ENCODE results near the genes C17orf50, RDM1 and CCL15.

DNA sequence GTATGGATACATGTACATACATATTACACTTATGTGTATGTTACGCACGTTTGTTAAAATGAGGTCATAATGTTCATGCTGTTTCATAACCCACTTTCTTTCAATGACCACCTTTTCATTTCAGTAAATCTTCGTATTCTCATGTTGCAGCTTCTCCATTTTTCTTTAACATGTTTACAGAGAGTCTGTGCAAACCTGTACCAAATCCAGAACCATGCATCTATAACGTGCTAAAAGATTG, 1.2 kb upstream of the SLFN11 start:
- PRO-cap, 3 experiments = no peak in any of the 3 experiments
- RAMPAGE, long total RNA = no peak

DNA sequence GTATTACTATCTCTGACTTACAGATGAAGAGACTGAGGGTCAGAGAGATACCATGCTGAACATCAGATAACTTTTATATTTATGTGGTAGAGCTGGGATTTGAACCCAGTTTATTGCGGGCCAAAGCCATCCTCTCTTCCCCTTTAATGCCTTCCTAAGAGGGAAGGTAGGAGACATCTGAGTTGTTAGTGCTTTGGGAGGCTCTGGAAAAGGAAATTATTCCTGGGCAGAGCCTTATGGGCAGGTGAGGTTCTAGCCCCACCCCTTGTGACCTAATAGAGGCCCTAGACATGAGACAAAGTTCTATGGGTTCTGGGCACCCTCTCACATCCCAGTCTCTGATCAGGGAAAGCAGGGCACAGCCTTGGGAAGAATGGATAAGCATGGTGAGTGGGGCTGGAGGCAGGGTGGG, at the start of gene C17orf50:
Gene C17orf50, plus strand, starts transcription at position 319 of the 412 bp plus-strand sequence.
- PRO-cap, 3 experiments = no peak in any of the 3 experiments
- RAMPAGE, long total RNA = no peak

- PRO-cap, 3 experiments = peak in 1 of 3 experiments; most common plus-strand start chr17:35764318 (in 1); most common minus-strand start chr17:35764740 (in 1)
- RAMPAGE, long total RNA = no peak
These were observed 3.5 kb downstream of the C17orf50 start for GRCh38 chr17:35763707-35765145.

DNA sequence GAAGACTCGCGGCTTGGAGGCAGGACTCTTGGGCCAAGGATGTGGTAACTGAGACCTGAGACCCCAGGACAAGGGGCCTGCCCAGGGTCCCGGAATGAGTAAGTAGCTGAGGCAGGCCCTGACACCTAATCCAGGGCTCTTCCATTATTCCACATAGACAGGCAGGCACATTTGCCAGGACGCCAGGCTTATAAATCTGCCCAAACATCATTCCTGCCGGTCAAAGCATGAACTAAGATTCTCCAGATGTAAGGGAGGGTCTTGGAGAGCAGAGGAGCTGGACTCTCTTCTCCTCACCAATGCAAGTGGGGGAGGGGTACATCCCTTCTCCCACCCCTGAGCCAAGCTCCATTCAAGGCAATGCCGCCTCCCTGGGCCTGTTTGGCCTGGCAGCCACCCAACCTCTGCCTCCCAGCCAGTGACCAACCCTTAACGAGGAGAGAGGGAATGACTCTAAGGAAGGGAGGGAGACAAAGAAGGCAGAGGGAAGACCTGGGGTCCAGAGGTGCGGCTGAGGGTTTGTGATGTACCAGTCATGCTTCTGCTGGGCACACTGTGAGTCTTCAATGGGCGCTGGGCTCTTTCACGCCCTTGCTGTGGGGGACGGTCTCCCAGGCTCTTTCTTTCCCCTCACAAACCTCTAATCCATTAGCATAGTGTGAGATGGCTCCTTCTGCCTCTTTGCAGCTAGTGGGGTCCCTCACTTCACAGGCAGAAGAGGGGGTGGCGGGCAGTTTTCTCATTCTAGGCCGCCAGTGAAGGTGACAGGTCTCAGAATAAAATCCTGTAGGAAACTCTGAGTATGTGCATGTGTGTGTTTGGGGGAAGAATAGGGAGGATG, 13.9 kb downstream of the C17orf50 start:
- PRO-cap, 3 experiments = no peak in any of the 3 experiments
- RAMPAGE, long total RNA = no peak

GRCh38 chr17:35783151-35784078, 12.0 kb downstream of the MMP28 start:
- PRO-cap, 3 experiments = no peak in any of the 3 experiments
- RAMPAGE, long total RNA = no peak

- PRO-cap, 3 experiments = no peak in any of the 3 experiments
- RAMPAGE, long total RNA = no peak
These were observed 6.8 kb downstream of the MMP28 start for GRCh38 chr17:35788425-35789310.

DNA sequence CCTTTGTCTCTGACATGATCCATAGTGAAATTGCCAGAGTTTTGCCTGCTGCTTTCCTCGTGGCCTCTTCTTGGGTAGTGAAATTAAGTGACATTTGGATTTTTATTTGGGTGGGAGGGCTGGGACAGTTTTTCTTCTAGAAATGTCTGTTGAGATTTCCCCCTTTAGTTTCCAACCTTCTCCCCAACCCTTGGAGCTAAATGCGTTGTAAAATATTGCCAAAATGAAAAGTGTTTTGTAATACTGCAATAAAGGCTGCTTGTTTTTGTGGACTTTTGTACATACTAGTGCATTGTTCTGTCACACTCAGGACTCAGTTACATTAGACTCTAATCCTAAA, 21.8 kb downstream of the HEATR9 start:
- PRO-cap, 3 experiments = no peak in any of the 3 experiments
- RAMPAGE, long total RNA = no peak

GRCh38 chr17:35890781-35891316, 10.7 kb upstream of the CCL5 start:
- PRO-cap, 3 experiments = no peak in any of the 3 experiments
- RAMPAGE, long total RNA = no peak

- PRO-cap, 3 experiments = no peak in any of the 3 experiments
- RAMPAGE, long total RNA = no peak
These were observed 20.7 kb upstream of the CCL5 start for GRCh38 chr17:35900766-35901273.

DNA sequence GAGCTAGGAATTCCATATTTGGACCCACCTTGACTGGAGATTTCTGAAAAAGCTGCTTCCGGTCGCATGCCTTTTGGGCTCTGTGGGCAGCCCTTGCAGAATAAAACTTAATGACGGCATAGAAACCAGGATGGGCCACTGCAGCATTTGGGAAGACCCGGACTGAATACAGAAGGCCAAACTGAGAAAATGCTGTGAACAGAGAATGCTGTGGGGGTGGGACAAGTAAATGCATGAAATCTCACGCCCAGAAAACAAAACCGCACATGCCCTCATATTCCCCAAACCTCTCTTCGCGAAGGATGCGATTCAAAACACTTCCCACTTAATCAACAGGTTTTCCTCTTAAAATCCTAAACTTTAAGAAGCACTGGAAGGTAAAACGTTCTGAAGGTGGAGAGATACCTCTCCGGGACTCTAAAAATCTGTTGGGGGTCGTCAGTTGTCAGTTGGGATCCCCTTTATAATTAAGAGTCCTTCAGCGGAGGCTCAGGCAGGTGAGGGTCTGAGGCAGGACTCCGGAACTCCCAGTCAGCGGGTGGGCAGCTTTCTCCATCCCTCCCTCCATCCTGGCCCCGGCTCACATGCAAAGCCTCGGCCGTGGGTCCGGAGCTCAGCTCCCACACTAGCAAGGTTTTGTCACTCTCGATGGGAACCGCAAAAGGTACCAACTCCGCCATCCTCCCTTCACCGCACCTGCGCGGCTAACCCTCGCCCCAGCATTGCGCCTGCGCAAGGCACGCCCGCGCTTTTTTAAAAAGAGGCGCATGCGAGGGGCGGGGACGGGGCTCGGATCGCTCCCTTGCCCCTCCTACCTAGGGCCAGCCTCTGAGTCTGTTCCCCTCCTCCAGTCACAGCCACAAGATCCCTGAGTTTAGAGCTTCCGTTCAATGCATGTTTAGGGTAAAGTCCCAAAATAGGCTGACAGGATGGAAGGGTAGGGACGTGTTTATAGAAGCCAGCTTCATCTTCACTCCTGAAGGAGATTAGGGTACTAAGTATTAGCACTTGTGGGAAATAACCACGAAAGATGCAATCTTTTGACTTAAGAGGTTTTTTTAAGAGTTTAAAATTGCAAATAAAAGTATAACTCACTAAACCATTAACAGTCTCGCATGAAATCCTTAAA, at the start of gene RDM1:
Gene RDM1, minus strand, starts transcription at position 726 of the 1,129 bp plus-strand sequence.
- PRO-cap, 3 experiments = peak in 1 of 3 experiments; most common minus-strand start position 698 of the sequence (in 1)
- RAMPAGE, long total RNA = start-site peak on the minus strand centred at position 711 of the sequence, 51 bp wide, 10 and 49 reads in 2 replicates

DNA sequence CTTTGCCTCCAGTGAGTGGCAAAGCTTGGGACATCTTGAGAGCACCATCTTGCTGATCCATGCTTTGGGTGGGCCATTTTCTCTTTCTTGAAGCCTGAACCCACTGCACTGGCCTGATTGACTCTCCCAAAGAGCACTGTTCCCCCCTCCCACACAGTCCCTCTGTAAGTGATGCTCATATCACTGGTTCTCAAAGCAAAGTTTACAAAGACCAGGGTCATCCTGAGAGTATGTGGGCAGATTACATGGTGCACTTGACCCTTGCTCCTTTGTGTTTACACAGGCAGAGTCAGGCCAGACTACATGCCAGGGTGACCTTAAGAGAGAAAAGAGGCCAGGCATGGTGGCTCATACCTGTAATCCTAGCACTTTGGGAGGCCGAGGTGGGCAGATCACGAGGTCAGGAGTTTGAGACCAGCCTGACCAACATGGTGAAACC, 1.4 kb downstream of the CCL16 start:
- PRO-cap, 3 experiments = no peak in any of the 3 experiments
- RAMPAGE, long total RNA = no peak

GRCh38 chr17:35984140-35984872, 2.2 kb downstream of the CCL14 start:
- PRO-cap, 3 experiments = no peak in any of the 3 experiments
- RAMPAGE, long total RNA = no peak

DNA sequence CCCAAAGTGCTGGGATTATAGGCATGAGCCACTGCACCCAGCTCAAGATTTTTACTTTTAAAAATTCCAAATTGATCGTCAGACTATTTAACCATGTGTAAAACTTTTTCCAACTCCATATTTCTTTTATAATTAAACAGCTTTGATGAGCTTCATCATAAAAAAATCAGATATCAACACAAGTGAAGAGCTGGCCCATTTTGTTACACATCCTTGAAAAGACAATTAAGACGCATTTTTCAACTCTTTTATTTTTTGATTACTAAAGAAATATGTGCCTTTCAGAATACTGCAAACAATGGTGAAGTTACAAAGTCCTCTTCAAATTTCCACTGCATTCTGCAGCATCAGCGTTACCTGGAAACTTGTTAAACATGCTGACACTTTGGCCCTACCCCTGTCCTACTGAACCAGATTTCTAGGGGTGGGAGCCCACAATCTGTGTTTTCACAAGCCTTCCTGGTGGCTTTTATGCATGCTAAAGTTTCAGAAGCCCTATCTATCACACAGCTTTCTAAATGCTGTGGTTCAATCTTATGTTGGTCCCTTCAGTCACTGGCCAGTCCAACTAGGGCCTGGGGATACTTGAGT, 4.5 kb upstream of the CCL14 start:
- PRO-cap, 3 experiments = no peak in any of the 3 experiments
- RAMPAGE, long total RNA = no peak

GRCh38 chr17:36001107-36001982, at the start of gene CCL15:
Gene CCL15 (minus strand): TSS chr17:36001553.
- PRO-cap, 3 experiments = no peak in any of the 3 experiments
- RAMPAGE, long total RNA = no peak

DNA sequence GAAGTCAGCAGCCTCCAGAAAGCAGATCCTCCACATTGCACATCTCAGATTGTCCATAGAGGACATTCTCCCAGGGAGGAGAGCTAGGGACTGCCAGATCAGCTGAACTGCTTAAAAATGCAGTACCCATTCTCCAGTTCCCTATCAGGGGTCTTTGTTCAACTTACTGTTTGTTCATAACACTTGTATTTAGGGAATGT, 4.1 kb downstream of the CCL3 start:
- PRO-cap, 3 experiments = no peak in any of the 3 experiments
- RAMPAGE, long total RNA = no peak

GRCh38 chr17:36088684-36089122, 1.2 kb downstream of the CCL3 start:
- PRO-cap, 3 experiments = no peak in any of the 3 experiments
- RAMPAGE, long total RNA = no peak

GRCh38 chr17:36545348-36546410, 960 bp downstream of the GGNBP2 start:
- PRO-cap, 3 experiments = peak in 3 of 3 experiments; most common plus-strand start chr17:36545612 (in 2); most common minus-strand start chr17:36545394 (in 3)
- RAMPAGE, long total RNA = no peak

DNA sequence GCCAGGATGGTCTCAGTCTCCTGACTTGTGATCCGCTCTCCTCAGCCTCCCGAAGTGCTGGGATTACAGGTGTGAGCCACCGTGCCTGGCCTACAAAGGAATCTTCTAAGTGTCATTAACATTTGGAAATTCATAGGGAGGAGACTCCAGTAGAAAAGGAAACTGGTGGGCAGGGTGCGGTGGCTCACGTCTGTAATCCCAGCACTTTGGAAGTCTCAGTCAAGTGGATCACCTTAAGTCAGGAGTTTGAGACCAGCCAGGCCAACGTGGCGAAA, 22.8 kb upstream of the DHRS11 start:
- PRO-cap, 3 experiments = no peak in any of the 3 experiments
- RAMPAGE, long total RNA = no peak

GRCh38 chr17:36570778-36571310, 20.8 kb upstream of the DHRS11 start:
- PRO-cap, 3 experiments = no peak in any of the 3 experiments
- RAMPAGE, long total RNA = no peak

DNA sequence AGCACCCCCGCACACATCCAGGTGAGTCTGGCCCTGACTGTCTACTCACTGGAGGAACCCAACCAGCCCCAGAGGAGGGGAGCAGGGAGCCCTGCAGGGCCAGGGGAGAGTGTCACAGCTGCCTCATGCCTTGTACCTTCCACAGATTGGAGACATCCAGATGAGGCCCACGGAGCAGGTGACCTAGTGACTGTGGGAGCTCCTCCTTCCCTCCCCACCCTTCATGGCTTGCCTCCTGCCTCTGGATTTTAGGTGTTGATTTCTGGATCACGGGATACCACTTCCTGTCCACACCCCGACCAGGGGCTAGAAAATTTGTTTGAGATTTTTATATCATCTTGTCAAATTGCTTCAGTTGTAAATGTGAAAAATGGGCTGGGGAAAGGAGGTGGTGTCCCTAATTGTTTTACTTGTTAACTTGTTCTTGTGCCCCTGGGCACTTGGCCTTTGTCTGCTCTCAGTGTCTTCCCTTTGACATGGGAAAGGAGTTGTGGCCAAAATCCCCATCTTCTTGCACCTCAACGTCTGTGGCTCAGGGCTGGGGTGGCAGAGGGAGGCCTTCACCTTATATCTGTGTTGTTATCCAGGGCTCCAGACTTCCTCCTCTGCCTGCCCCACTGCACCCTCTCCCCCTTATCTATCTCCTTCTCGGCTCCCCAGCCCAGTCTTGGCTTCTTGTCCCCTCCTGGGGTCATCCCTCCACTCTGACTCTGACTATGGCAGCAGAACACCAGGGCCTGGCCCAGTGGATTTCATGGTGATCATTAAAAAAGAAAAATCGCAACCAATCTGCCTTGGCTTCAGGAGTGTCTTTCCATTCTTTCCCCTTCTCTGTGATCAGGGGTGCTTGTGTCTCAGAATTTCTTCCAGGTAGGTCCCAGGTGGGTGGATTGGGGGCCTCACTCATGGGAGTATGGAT, 1.1 kb upstream of the MRM1 start:
- PRO-cap, 3 experiments = no peak in any of the 3 experiments
- RAMPAGE, long total RNA = no peak

Measured in cerebellum (tissue), 5 donors.